ENCODE data around the gene NINL.

DNA sequence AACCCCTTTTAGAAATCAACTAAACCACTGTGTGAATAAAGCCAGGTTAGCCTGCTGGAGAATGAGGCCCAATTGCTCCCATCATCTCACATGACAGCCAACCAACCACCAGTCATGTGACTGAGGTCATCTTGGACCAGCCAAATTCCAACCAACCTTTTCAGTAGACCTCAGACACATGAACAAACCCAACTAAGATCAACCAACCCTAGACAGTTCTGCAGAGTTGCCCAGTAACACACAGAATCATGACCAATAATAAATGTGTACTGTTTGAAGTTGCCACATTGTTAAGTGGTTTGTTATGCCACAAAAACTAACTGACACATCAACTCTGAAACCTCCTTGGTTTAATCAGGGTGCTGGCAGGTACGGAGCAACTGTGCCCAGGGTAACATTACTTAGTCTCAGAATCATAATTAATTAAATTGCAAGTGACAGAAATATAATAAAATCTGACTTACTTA lies 44.7 kb upstream of the GGTLC1 start:
- PRO-cap: no peak

- PRO-cap: no peak
Measured at GRCh38 chr20:24148362-24148946, 159.9 kb upstream of the GGTLC1 start.

DNA sequence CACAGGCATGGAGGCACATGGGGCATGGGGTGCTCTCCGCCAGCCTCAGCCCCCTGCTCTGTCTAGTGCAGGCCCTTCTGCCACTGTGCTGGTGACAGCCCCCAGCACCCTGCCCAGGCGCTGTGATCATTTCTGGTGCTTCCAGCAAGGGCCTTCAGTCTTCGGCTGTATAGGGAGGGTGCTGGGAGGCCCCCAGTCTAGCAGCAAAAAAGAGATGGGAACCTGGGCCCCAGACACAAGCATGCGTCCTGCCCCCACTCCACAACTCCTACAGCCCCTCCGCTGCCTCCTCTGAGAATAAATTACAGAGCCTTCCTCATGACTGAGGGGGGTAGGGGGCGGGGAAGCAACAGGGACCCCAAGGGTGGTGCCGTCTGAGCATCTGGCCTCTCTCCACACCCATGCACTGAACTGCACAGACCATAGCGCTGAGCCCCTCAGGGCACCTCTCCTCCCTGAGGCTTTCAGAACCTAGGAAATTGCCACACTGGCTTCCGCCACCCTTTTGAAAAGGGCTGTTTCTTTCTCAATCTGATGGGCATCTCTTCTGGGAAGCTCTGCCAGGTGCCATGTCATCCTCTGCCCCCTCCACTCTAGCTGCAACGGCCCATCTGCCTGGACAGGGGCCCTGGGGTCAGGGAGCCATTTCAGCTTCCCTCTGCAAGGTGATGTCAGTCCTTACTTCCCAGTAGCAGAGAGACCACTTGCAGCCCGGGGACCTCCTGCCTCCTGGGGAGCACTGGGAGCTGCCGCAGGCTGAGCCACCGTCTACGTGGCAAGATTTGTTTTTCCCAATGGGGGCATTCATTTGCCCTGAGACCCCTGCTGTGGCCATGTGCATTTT lies 2.5 kb downstream of the CST7 start:
- PRO-cap: no peak

DNA sequence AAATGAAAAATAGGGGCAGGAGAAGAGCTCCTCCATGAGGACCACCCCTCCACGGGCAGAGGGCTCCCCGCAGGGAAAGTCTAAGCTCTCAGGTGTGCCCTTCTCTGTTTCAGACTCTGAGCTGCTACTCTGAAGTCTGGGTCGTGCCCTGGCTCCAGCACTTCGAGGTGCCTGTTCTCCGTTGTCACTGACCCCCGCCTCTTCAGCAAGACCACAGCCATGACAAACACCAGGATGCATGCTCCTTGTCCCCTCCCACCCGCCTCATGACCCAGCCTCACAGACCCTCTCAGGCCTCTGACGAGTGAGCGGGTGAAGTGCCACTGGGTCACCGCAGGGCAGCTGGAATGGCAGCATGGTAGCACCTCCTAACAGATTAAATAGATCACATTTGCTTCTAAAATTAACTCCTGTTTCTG lies 10.5 kb downstream of the CST7 start:
- PRO-cap: no peak

DNA sequence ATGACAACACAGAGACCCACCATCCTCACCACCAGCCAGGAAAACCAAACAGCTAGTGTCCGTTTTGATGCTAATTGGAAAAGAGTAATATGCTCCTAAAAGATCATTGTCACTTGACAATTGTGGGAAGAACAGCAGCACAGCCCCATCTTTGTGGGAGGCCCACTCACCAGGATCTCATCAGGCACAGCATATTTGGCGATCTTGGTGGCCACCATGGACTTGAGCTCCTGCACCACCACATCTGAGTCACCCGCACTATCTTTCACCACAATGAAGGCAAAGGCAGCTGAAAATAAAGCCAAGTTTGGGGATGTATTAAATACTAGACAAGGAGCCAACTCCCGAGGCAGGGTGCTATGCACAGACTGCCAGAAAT lies 16.5 kb upstream of the APMAP start:
- PRO-cap: no peak

- PRO-cap: no peak
Measured at GRCh38 chr20:25010353-25010850, 17.9 kb upstream of the APMAP start.

GRCh38 chr20:25014632-25015288 lies 22.2 kb upstream of the APMAP start:
- PRO-cap: no peak

GRCh38 chr20:25044485-25045545 lies 13.1 kb downstream of the ACSS1 start:
- PRO-cap: no peak

GRCh38 chr20:25053007-25053778 lies 4.7 kb downstream of the ACSS1 start:
- PRO-cap: unidirectional peak, minus-strand start at chr20:25053654

- PRO-cap: no peak
Measured at GRCh38 chr20:25197137-25197533, 1.6 kb downstream of the ENTPD6 start.

DNA sequence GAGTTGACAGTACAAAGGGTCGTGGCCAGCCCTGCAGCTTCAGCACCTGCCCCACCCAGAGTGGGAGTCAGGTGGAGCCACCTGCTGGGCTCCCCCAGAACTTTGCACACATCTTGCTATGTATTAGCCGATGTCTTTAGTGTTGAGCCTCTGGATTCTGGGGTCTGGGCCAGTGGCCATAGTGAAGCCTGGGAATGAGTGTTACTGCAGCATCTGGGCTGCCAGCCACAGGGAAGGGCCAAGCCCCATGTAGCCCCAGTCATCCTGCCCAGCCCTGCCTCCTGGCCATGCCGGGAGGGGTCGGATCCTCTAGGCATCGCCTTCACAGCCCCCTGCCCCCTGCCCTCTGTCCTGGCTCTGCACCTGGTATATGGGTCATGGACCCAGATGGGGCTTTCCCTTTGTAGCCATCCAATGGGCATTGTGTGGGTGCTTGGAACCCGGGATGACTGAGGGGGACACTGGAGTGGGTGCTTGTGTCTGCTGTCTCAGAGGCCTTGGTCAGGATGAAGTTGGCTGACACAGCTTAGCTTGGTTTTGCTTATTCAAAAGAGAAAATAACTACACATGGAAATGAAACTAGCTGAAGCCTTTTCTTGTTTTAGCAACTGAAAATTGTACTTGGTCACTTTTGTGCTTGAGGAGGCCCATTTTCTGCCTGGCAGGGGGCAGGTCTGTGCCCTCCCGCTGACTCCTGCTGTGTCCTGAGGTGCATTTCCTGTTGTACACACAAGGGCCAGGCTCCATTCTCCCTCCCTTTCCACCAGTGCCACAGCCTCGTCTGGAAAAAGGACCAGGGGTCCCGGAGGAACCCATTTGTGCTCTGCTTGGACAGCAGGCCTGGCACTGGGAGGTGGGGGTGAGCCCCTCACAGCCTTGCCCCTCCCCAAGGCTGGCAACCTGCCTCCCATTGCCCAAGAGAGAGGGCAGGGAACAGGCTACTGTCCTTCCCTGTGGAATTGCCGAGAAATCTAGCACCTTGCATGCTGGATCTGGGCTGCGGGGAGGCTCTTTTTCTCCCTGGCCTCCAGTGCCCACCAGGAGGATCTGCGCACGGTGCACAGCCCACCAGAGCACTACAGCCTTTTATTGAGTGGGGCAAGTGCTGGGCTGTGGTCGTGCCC lies 49.2 kb downstream of the PYGB start:
- PRO-cap: no peak

GRCh38 chr20:25337855-25338868 lies 52.5 kb downstream of the ABHD12 start:
- PRO-cap: no peak

DNA sequence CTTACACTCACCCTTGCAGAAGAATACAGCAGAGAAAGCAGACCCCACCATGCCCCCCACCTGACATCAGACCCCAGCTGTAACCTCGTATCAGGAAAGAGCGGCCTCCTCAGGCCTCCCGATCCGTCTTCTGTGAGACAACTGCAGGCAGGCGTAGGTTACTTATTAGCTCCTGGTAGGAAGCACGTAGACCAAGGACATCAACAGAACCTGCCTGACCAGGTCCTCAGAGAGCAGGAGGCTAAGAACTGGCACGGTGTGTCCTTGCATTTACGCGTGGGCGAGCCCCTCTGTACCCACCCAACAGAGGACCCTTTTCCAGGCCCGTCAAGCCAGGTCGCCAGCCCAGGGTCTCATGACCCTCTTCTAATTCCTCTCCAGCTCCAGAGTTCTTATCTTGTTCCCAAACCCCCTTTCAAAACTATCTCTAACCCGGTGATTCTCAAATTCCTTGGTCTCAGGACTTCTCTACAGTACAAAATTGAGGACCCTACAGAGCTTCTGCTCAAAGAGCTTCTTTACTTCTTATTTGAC lies 51.0 kb downstream of the ABHD12 start:
- PRO-cap: no peak

DNA sequence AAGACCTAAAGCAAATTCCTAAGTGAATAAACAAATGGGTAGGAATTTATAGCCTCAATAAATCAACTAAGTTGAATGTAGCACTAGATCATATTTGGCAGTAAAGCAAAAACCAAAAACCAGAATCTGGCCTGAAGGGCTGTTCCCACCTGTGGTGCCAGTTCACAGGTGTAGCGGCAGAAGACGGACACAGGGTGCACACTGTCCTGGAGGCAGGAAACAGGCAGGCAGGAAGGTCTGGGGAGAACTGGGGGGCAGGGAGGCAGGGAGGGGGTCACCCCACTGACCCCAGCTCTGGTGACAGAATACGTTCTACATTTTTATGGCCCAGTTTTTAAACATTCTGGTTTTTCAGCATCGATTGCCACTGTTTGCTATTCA lies 36.5 kb downstream of the ABHD12 start:
- PRO-cap: no peak

- PRO-cap: no peak
Measured at GRCh38 chr20:25378609-25379547, 11.8 kb downstream of the ABHD12 start.

DNA sequence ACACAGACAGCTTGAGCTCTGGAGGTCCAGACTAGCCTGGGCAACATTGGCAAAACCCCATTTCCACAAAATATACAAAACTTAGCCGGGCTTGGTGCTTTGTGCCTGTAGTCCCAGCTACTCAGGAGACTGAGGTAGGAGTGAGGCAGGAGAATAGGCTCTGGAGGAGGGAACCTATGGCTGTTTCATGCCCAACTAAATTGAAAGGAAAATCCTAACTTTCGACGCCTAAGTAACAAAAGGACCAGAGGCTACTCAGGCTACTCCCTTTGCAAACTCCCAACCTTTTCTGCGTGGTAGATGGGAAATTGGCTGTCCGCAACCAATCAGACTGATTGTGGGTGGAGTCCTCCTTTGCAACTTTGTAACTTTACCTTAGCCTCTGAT lies 42.0 kb downstream of the NINL start:
- PRO-cap: no peak

- PRO-cap: no peak
Measured at GRCh38 chr20:25584460-25584718, 942 bp downstream of the NINL start.

- PRO-cap: unidirectional peak, minus-strand start at chr20:25585529
Measured at GRCh38 chr20:25585385-25586063, at the start of gene NINL. NINL (minus strand) TSS chr20:25585531.

DNA sequence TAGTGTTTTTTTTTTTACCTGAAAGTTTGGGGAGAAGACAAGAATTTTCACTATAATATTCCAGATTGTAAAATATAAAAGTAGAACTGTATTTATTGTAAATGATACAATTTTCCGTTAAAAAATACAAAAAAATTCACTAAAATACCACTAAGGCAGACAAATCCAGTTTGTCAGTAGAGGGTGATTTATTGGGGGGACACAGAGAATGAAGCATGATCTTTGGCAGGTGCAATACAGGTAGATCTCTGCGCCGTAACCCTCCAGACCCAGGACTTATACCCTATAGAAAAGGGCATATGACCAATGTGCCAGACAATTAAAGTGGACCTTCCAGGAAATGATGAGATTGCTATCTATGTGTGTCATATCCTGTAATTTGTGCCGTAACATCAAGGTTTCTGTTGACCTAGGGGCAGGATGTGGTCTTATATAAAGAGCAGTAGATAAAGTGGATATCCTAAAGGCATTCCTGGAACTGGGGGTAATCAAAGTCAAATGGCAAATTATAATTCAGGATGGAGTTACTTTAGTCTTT lies 42.9 kb upstream of the ZNF337 start:
- PRO-cap: no peak

DNA sequence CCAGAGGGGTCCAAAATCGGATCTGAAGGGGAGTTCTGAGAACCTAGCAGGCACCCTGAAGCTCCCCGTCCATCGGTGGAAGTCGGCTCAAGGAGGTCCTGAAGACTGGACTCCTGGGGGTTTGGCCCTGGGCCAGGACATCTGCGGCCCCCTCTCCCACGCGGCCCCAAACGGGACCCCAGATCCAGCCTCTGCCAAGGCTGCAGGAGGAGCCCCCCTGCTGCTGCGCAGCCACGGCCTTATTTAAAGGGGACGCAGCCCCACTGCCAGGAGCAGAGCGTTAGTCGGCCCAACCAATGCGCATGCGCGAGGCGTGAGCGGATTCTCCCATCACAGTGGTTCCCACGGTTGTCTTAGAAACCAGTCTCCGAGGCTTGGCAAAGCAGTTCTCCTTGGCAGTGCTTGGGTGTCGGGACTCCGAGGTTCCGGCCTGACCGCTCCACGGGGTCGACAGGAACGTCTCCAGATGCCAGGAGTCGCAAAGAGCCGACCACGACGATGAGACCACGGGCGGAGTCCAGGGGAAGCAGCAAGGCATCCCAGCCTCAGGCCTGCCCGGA lies 288.3 kb upstream of the ZNF337 start:
- PRO-cap: no peak